Jejunum (tissue), 1 donor: ENCODE data around the genes HDLBP, ING5 and FAM240C.

DNA sequence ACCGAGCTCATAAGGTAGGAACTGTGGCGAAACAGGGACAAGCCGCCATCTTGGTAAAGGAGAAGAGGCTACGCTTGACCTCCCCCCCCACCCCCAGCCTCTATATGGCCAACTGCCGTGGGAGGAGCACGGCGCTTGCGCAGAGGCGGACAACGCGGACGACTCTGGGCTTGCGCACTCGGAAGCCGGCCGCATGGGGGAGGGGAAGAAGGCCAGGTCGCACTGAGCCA is at the start of gene HDLBP:
Gene HDLBP, minus strand, starts transcription at position 76 of the 230 bp plus-strand sequence.
- PRO-cap = bidirectional peak, plus-strand start outside the sequence, minus-strand start at position 102 of the sequence

DNA sequence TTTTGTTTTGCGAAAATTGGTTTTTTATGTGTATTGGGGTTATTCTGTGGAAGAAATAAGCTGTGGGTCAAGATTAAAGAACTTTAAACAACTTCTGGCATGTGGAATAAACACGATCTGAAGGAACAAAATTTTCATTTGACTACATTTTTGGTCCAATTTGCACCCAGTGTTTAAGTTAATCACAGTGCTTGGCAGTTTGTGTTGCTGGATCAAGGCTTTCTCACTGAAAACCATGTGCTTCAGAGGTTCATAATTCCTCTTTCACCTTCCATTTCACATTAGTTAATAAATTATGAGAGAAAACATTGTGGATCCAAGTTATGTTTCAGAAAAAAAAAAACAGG is 2.0 kb downstream of the SEPTIN2 start:
- PRO-cap = no peak

DNA sequence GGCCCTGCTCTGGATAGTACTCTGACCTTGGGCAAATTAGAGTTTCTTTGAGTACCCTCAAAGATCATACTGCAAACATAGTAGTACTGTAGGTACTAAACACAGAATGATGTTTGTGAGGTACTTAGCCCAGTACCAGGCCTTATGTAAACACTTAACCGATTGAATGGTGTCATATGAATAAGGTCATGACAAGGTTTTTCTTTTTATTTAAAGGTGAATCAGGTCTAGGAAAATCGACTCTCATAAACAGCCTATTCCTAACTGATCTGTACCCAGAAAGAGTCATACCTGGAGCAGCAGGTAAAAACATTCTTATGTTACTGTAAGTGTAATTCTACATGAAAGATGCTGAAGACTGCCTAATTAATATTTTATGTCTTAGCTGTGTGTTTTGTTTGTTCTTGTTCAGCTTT is 19.2 kb downstream of the SEPTIN2 start:
- PRO-cap = no peak

DNA sequence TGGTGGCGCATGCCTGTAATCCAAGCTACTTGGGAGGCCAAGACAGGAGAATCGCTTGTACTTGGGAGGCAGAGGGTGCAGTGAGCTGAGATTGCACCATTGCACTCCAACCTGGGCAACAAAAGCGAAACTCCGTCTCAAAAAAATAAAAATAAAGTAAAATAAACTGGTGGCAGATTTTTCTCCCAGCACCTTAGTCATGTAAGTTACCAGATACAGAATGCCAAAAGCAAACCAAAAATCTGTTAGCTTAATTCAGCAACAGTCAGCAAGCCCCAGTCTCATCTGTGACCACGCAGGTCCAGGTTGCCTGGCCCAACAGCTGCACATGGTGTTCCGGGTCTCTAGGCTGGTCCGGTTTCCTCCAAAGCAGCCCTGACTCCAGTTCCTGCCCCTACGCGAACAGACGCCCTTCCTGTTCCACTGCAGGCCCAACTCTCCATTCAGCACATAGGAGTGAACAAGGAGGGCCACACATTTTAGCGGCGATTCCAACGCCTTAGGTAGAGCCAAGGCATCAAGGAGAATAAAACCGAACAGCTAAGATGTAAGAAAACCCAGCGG is 1.7 kb downstream of the STK25 start:
- PRO-cap = no peak

DNA sequence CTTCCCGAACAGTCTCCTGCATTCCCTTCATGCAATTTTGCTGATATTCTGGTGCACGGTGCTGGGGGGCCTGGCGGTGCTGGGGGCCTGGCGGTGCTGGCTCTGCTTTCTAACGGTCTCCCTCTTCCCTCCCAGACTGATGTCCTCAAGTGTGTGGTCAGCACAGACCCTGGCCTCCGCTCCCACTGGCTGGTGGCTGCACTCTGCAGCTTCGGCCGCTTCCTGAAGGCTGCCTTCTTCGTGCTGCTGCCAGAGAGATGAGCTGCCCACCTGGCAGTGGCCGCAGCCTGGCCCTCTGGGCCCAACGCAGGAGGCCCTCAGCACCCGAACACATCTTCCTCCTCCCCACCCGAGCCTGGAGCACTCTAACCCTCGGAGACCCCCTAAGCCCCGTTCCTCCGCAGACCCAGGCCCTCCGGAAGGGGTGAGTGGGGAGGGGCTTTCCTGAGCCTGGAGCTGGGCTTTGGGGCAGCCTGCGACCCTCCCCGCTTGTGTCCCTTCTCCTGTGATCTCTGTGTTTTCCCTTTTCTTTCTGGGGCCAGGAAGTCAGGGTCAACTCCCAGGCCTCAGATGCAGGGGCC is 13.7 kb downstream of the BOK start:
- PRO-cap = no peak

DNA sequence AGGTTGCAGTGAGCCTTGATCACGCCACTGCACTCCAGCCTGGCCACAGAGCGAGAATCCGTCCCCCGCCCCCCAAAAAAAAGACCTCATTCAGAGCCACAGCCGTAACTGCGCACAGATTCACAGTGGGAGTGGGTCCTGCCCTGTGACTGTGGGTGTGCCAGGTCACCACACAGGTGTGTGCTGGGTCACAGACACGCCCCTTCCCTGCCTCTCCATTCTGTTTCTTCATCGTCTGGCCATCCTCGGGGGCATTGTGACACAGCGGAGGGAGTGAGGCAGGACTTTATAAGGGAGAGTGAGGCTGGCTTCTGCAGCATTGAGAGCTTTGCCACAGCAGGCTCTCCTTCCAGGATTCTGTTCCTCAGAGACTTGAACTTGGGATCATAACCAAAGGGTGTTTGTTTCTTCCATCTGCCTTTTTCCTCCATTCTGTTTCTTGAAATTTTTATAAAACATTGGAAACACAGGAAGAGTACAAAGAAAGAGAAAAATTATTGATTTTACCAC is 22.7 kb downstream of the ATG4B start:
- PRO-cap = no peak

- PRO-cap = no peak
These were observed 10.6 kb downstream of the DTYMK start for GRCh38 chr2:241675983-241676461.

GRCh38 chr2:241690254-241690856 is 3.7 kb upstream of the DTYMK start:
- PRO-cap = no peak

- PRO-cap = bidirectional peak, plus-strand start at chr2:241702040, minus-strand start at chr2:241701881; bidirectional peak, plus-strand start at chr2:241702472, minus-strand start at chr2:241702338
These were observed at the start of gene ING5 for GRCh38 chr2:241701813-241702871. TSS of gene ING5 (plus strand) at chr2:241702039.

DNA sequence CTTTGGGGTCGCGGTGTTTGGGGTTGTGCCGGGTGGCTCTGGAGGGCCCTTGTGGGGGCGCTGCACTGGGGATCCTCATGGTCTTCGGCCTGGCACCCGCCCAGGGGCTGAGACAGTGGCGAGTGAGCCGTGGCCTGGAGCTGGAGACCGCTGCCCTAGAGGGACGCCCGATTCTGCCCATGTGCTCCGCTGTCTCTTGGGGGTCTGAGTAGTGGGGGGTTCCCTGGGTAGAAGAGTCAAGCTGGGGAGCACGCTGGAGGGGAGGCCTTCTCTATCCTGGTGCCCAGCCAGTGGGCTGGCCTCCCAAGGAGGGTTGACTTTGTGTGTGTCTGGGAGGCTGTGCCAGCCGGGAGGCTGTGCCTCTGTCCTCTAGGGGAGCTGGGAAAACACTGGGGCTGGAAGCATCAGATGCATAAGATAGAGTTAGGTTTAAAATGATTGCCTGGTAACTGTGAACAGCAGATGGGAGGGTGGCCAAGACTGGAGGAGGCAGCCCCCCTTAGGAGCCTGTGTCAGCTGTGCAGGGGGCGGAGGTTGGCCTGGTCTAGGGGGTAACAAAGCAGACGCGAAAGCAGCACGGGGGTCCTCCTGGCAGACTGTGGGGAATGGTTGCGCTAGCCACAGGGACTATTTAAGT is 1.2 kb downstream of the ING5 start:
- PRO-cap = no peak

- PRO-cap = no peak
These were observed 8.4 kb upstream of the GAL3ST2 start for GRCh38 chr2:241767842-241769005.

DNA sequence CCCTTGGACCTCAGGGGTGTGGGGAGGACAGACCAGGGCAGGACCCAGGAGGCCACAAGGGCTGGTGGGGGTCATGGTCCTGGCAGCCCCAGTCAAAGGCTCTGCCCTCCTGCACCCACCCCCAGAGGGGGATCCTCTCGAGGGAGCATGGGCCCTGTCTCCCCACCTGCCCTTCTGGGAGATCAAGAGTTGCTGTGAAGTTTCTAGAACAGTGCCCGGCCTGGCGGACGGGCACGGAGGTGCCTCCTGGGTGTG is 3.0 kb upstream of the GAL3ST2 start:
- PRO-cap = no peak

DNA sequence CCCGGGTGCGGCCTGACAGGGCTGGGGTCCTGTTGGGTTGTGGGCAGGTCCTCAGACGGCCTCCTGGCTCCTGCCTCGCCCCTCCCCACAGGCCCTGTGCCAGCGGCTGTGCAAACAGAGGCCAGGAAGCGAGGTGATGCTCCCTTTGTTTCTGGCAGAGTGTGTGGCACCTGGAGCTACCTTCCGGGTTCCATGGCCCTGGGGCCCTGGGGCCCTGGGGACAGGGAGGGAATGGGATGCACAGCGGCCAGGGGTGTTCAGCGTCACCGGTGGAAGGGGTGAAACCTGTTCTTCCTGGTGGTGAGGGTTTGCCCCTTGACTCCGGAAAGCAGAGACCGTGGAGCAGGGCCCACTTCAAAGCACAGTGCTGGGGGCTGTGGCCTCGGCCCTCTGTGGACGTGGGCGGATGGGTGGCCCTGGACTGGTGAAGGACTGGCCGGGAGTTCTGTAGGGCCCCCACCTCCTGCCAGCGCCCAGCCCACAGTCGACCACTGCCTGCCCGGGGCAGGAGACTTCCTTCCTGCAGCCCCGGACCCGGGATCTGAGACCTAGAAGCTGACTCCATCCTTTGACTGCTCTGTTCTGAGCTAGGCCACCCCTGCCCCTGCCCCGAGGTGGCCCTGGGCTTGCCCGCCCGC is 2.6 kb upstream of the GAL3ST2 start:
- PRO-cap = no peak

GRCh38 chr2:241778086-241778653 is 1.5 kb downstream of the GAL3ST2 start:
- PRO-cap = no peak

- PRO-cap = no peak
These were observed 951 bp downstream of the NEU4 start for GRCh38 chr2:241809930-241810358.

DNA sequence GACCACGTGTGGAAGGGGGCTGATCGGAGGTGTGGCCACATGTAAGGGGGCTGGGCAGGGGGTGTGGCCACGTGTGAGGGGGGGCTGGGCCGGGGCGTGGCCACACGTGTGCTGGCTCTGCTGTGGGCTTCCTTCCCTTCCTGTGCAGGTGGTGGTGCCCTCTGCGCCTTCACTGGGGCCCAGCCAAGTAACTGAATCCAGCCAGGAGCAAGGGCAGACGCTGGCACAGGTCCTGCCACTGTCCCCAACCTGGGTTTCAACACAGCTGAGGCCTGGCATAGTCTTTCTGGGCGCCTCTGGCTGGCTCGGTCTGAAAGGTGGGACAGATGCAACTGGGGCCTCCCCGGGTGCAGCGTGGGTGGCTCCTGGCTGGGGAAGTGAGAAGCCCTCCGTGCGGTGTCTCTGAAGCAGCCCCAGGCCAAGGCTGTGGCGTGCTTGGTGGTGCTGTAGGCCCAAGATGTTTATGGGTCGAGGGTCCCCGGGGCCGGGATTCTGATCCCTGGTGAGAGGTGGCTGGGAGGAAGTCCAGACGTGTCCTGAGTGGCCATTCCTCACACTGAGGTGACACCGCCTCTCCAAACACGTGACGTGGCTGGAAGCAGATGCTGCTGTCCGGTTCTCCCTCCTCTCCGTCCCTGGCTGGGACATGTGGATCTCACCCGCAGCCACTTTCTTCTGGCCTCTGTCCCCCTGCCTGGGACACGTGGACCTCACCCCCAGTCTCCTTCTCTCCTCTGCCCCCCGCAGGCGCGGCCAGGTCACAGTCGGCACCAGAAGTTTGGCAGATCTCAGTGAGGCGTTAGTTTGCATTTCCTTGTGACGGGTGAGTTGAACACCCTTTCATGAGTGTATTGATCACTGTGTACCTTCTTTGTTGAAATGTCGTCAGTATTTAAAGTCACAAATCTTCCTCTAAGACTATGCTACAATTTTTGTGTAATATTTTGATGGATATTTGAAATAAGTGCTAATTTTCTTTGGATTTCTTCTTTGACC is 12.6 kb downstream of the RTP5 start:
- PRO-cap = no peak

DNA sequence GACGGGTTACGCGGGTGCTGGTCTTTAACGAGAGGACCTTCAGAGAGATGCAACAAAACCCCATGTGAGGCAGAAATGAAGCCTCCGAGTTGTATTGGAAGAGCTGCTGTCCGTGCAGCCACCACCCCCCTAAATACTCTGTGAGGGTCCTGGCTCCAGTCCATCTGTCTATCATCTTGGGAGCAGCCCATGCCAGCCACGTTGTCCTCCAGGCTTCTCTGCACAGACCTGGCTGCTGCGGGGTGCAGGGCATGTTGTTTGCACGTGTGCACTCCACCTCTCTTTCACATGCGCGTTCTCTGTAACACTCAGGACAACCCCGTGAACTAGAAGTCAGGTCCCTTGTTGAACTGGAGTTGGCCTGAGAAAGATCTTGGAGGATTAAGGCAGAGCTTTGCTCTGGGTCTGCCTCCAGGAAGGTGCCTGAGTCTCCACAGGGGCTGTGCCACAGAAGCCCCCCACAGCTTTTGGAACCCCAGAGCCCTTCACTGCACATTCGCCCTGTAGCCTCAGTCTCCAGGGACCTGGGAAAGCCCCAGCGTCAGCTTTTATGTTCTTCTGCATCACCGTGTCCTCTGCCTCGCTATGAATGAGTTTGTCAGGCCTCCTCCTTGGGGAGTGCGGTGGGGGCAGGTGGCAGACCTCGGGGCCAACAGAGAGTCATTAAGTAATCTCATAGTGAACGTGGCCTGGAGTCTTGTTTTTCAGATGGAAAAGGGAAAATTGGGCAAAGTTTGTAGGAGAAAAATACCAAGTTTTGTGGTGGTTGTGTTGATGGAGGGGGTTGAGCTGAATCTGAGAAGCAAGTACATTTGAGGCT is 14.2 kb downstream of the FAM240C start:
- PRO-cap = no peak

DNA sequence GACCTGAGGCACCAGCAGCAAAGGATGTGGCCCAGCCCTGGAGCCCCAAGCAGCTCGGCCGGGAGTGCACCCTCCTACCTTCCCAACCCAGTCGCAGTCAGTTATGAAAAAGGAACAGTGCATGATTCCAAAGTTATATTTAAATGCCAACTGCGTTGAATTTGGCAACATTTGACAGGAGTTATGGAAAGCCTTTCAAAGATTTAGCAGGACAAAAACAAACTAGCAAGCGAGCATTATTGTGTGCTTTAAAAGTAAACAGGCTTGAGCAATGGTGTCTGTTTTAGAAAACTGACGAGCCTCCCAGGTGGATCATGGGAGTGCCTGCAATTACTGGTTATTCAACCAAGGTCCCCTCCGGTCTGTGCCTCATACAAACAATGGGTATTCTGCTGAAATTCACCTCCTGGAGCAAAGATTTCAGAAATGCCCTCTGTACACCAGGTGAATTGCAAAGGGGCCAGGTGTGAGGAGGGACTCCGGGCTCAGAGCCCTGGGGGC is 8.4 kb downstream of the FAM240C start:
- PRO-cap = no peak

DNA sequence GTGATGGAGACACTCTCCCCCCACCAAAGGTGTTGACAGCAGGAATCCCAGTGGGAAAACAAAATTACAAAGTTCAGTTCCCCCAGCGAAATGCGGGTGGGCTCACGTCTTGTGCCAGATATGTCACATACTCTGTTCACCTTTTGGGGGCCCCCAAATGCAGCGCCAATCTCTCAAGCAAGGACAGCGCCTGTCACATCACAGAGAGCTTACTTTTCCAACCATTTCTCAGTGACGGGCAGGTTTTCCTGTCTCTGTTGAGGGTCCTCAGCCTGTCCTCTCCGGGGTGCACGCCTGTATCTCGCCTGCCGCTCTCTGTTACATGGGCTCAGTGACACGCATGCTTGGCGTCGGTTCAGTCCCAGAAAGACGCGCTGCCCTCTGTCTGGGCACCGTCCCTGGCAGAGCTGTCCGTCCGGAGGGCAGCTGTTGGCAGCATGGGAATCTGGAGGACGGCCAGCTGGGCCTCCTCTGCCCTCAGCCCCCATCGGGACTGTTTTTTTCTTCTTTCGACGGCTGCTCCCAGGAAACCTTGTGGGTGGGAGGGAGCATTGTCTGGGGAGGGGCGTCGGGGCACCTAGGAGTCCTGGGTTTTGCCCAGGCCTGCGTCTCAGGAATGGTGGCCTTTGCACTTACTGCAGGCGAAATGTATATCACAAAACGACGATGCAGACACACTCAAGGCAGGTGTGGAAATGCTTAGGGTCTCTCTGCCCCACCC is at the start of gene FAM240C:
Gene FAM240C, minus strand, starts transcription at position 320 of the 721 bp plus-strand sequence.
- PRO-cap = no peak

GRCh38 chr2:242085802-242086838 is 185.9 kb upstream of the FAM240C start:
- PRO-cap = no peak